ENCODE results near the gene PPP2R3B.

- PRO-cap, result no peak
Observed at GRCh38 chrX:261216-261904, 19.8 kb upstream of the PLCXD1 start.

- PRO-cap, result no peak
Observed at GRCh38 chrX:308966-309564, 9.5 kb downstream of the GTPBP6 start.

GRCh38 chrX:386458-387609, at the start of gene PPP2R3B:
Gene PPP2R3B (minus strand): TSS chrX:386907.
- PRO-cap, result unidirectional peak, minus-strand start at chrX:386937; bidirectional peak, plus-strand start at chrX:387427, minus-strand start at chrX:387181

DNA sequence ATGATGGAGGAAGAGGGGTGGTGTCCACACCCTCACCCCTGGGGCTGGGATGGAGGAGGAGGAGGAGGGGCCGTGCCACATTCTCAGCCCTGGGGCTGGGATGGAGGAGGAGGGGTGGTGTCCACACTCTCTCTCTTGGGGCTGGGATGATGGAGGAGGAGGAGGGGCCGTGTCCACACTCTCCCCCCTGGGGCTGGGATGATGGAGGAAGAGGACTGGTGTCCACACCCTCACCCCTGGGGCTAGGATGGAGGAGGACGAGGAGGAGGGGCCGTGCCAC, 231.7 kb downstream of the CRLF2 start:
- PRO-cap, result no peak

DNA sequence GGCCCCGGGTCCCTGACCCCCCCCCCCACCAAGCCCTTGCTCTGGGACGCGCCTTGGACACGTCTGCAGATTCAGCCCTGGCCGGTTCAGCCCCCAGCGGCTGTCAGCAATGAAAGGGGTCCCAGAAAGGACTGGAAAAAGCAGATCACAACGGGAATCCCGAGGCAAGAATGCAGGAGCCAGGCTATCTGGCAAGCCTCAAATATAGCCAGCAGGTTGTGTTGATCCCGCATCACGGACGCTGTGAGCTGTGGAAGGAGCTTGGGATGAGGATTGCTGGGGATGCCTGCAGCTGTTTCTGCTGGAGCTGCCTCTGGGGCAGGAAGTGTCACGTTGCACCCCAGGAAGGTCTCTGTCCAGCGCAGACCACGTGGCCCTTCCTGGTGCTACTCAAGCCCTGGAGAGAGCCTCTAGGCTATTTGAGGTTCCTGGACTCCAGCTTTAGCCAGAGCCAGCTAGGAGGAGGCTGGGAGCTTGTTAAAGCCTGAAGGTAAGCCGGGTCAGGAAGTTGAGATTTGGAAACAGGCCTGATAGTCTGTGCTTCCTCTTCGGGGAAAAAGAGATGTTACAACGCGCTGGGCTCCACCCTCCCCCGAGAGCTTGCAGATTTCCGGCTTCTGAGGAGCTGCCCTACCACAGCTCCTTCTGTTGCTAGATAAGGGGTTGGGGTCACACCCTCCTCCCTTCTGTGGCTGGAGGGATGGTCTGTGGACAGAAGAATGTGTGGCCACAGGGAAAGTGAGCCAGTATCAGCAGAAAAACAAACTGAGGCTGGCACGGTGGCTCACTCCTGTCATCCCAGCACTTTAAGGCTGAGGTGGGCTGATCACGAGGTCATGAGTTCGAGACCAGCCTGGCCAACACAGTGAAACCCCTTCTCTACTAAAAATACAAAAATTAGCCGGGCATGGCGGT, 19.2 kb upstream of the CSF2RA start:
- PRO-cap, result no peak

DNA sequence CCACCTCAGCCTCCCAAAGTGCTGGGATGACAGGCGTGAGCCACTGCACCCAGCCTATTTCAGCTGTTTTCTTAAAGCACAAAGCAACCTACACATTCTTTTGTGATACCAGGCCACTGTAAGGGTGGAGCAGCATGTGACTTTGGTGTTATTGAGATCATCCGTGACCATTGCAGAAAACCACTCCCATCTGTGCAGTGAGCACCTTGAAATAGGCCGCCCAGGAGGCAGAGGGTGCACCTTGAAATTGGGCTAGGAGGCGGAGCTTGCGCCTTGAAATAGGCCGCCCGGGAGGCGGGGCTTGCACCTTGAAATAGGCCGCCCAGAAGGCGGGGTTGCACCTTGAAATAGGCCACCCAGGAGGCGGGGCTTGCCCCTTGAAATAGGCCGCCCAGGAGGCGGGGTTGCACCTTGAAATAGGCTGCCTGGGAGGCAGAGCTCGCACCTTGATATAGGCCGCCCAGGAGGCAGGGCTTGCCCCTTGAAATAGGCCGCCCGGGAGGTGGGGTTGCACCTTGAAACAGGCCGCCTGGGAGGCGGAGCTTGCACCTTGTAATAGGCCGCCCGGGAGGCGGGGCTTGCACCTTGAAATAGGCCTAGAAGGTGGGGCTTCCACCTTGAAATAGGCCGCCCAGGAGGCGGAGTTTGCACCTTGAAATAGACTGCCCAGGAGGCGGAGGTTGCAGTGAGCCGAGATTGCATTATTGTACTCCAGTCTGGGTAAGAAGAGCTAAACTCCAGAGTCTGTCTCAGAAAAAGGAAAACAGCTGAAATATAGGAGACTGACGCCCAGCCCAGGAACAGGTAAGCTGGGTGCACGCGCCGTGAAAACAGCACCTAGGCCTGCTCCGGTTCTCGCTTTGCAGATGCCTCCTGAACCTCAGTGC, 9.1 kb upstream of the SLC25A6 start:
- PRO-cap, result no peak

GRCh38 chrX:1452445-1452739, 317 bp downstream of the ASMTL start:
- PRO-cap, result no peak

DNA sequence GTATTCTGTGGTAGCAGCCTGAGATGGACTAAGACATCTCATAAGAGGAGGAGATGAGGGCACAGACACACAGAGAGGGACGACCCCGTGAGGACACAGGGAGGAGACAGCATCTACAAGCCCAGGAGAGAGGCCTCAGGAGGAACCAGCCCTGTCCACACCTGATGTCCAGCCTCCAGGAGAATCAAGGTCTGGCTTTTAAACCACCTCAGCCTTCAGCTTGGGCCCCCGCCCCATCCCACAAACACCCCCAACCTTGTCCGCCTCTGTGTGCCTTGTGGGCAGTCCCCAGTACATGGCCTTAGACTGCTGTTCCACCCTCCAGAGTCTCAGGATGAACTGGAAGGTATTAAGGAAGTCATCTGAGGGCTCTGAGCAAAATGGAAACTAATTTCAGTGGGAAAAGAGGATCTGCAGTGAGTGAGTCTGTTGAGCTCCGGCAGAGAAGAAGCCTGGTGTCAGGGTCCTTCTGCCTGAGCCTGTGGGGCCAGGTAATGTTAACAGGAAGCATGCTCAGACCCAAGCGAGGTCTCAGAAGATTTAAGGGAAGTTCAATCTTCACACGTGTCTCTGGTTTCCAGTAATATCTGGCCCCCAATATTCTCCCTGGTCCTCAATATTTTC, 19.7 kb downstream of the P2RY8 start:
- PRO-cap, result no peak

GRCh38 chrX:1925009-1925464, 310.2 kb downstream of the ASMT start:
- PRO-cap, result no peak

DNA sequence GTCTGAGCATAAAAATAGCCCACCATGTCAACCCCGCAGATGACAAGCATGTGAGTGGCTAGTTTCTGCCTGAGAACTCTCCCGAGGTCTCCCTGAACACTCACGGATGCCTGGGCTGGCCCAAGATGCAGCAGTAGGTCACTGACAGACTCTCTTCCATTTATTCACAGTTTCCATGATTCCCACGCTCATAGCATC, 158.3 kb downstream of the DHRSX start:
- PRO-cap, result no peak

GRCh38 chrX:2445457-2445822, 55.3 kb downstream of the DHRSX start:
- PRO-cap, result no peak

GRCh38 chrX:2463911-2464358, 36.8 kb downstream of the DHRSX start:
- PRO-cap, result no peak

- PRO-cap, result no peak
Observed at GRCh38 chrX:2699761-2700300, 8.7 kb downstream of the CD99 start.

DNA sequence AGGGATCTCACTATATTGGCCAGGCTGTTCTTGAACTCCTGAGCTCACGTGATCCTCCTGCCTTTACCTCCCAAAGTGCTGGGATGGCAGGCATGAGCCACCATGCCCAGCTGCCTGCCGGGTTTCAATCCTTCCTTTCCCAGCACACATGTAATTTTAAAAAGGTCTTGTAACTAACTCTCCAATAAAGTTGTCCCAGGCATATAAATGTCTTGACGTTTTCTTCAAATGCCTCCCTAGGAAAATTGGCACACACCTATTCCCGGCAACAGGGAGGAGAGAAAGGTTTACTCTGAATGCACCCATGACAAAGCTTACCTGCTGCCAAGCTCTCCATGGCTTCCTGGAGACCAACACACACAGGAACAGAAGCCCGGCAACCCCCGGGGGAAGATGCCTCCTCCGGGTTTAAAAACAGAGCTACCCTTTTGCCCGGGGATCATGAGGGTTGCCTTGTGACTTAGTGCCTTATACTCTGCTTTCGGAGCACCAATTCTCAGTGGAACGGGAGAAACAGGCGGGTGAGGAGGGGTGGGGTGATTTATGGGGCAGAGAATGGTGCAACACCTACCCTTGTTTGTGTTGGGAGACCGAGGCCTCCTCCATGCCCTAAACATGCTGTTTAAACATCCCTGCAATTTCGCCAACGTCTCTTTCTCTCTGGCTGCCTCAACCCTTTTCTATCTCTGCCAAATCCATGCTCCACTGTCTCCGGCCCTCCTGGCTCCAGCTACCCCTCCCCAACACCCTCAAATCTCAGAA, 4.9 kb upstream of the GYG2 start:
- PRO-cap, result no peak

DNA sequence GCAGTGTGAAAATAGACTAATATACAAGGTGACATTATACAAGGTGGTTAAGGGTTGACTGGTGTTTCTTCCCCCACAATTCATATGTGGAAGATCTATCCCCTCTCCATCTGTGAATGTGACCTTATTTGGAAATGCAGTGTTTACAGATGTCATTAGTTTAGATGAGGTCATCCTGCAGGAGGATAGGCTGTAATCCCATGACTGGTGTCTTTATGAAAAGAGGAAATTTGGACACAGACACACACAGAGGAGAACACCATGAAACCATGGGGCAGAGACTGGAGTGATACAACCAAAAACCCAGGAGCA, 27.4 kb downstream of the ARSD start:
- PRO-cap, result no peak

DNA sequence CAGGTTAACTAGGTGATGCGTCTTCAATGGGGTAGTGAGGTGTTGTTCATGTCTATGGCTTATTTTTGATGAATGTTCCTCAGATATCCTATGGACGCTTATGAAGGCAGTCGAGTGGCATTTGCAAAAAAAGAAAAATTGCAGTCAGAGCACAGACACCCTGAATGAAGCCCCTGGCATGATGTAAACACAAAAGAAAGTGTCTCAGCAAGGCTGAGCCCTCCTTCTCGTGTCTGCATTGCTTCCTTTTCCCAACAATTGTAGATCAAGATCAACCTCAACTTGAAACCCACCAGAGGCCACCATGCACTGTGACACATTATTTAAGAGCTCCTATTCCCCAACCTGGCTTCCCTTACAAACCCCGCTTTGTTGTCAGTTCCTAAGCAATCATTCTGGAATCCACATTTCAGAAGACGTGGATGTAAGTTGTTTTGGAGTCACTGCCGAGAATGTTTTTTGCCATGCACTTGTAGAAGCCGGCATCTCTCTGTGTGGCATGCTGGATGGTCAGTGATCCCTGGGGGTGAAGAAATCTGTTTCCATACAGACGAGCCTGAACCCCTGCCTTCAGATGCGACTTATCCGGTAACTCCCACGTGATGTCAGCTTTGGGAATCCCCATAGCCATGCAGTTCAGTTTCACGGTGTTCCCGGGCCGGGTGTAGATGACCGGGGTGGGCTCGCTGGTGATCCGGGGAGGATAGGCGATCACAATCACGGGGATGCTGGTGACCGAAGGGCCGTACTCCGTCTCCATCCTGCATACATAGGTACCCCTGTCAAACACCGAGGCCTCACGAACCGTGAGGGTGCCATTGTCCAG, 36.9 kb downstream of the MXRA5 start:
- PRO-cap, result no peak

- PRO-cap, result no peak
Observed at GRCh38 chrX:3345159-3346330, 907 bp downstream of the MXRA5 start.

DNA sequence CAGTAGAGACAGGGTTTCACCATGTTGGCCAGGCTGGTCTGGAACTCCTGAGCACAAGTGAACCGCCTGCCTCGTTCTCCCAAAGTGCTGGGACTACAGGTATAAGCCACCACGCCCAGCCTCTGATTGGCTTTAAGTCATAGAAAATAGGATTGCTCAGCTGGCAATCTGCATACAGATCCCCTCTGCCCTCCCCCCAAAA, 469 bp upstream of the PRKX start:
- PRO-cap, result no peak

DNA sequence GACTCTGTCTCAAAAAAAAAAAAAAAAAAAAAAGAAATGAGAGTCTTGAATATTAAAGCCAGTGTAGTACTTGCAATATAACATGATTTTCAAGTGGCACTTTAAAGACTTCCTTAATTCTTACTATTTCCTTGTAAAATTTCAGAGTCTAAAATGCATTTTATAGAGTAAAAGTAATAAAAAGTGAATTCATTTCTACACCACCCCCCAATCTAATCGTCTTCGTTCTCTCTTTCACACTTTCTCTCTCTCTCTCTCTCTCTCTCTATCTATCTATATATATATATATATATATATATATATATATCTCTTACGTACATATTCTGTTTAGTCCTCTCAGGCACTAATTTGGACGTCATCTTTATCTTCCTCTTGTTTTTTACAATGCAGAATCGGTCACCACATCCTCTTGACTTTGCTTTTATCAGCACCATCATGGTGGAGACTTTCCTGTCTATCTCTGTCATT, 30.1 kb upstream of the PRKX start:
- PRO-cap, result no peak

DNA sequence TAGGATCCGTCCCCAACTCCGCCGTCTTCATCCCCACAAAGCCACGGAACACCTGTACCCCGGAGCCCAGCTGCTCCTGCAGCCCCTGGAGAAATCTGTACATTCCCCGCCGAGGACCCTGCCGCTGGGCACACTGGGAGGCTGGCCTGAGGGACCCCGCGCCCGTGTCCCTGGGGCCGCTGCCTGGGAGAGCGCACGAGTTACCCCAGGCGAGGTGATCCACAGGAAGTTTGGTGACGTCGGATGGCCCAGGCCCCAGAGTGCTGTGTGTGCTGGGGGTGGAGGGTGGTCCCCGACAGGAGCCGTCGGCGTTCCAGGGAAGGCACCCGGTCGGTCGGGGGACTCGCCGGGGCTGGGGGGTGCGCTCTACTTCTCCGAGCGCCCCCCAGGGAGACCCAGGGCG, 129.3 kb upstream of the PRKX start:
- PRO-cap, result no peak